AG10803 (cell line): ENCODE measurements around a stretch of chr15.

- RRBS = no CpG with 5 or more reads among the region's 31 CpGs
These were observed 75.3 kb downstream of the WDR72 start for GRCh38 chr15:53683913-53684841.

DNA sequence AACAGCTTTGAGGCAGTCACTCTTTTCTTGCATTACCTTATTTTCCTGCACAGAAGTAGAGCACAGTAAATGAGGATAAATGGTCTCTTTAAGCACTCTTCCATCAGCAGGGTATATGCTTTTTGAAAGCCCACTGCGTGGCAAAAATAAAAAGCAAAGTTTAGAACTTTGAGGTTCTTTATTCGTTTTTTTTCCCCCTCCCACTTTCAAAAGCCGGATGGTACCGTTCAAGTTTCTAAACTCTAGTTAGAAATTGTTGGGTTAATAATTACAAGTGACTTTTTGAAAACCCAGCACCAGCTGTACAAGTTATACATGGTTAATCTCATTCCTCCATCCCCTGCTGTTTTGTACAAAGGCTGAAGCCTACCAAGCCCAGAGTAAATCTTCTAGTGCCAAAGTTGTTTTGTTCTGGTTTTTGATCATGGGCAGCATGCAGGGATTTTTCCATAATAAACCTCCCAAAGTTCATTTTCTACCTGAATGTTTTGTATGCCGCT, 48.6 kb downstream of the WDR72 start:
- RRBS = no CpG with 5 or more reads among the region's 5 CpGs

DNA sequence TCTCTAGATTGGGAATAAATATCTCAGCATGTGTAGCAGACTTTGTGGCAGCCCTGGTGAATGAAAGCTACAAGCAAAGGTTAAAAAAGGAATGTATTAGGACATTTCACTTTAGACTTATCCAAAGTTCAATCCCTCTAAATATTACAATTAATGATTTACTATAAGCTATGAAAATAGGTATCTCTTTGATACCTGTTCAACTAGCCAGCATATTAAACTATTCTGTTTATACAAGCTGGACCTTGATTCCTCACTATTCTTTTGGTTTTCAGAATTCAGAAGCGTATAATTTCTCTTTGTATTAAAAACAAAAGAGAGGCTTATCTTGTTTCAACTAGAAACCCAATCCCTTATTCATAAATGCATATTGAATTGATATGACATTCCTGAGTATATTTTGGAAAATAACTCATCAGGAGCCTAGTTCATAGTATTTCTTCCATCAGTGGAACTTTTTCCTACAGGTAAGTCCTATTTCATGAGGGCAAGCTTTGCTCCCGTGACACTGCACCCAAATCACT, 38.0 kb downstream of the WDR72 start:
- RRBS = no CpG with 5 or more reads among the region's 2 CpGs

- RRBS = no CpG with 5 or more reads among the region's 2 CpGs
These were observed 393.2 kb downstream of the RSL24D1 start for GRCh38 chr15:54803520-54804028.

- RRBS = no CpG with 5 or more reads among the region's 2 CpGs
These were observed 43.0 kb downstream of the RAB27A start for GRCh38 chr15:55246647-55246898.

- RRBS = no CpG with 5 or more reads among the region's 5 CpGs
These were observed 41.6 kb downstream of the RAB27A start for GRCh38 chr15:55247836-55248639.

DNA sequence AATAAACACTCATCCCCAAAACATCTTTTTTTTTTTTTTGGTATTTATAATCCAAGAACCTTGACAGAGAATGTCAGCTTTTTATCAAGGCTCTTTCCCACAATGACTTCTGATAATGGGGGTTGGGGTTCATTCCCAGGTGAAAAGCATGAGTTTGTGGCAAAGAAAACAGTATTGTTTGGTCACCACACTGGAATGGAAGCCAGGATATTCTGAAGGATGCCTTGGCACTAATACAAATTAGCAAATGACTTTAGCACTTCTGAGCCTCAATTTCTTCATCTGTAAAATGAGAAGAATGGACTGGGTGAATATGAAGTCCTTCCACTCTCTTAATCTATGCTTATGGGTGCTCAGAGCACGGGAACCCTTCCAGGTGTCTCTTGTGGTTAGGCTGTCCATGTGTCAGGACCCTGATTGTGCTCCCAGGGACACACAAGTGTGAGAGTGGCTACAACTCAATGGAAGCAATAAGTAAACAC, 21.4 kb downstream of the RAB27A start:
- RRBS = no CpG with 5 or more reads among the region's 1 CpG

GRCh38 chr15:55741305-55742015, 1.5 kb downstream of the PRTG start:
- RRBS = no CpG with 5 or more reads among the region's 22 CpGs

- RRBS = no CpG with 5 or more reads among the region's 1 CpG
These were observed 78.3 kb downstream of the NEDD4 start for GRCh38 chr15:55915080-55915520.

DNA sequence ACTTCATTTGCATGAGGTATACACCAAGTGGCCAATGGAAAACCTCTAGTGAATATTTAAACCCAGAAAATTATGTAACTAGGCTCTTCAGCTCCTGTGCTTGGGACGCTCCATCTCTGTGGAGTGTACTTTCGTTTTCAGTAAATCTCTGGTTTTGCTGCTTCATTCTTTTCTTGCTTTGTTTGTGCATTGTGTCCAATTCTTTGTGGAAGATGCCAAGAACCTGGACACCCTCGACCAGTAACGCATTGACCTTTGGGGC, 50.3 kb upstream of the NEDD4 start:
- RRBS = no CpG with 5 or more reads among the region's 4 CpGs

DNA sequence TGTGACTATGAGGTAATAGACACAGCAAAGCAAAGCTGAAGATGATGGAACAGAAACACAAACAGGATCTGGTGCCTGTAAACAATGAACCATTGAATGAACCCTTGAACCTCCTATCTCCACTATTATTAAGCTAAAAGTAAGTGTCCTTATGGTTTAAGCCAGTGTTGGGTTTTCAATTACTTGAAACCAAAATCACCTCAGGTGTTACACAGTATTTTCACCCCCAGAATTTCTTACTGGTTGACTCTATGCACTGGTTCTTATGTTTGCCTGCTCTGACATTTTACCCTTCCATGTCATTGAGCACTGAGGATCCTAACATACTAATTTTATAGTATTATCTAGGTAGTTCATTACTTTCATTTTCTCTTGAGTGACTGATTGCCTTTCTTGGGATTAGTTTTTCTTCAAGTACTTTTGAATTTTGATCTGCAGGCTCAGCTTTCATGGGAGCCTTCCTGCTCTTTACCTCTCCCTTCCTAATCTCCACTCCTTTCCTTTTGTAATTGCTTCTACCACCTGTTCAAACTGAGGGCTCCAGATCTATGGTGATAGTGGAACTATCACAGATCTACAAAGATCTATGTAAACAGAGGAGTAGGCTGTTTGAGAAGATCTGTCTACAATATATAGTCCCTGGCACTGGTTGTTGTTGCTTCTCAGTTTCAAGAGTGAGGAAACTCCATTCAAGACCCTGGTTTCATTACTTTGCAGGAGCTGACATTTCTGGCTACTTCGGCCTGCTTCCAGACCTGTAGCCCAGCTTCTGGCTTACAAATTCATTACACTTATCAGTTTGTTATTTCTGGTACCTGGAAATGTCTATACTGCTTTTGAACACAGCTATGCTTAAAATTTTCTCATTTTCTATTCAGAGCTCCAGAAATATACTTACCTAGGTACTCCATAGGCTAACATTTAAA, 96.2 kb upstream of the NEDD4 start:
- RRBS = no CpG with 5 or more reads among the region's 1 CpG

GRCh38 chr15:56176854-56177403, 66.8 kb downstream of the RFX7 start:
- RRBS = no CpG with 5 or more reads among the region's 4 CpGs

DNA sequence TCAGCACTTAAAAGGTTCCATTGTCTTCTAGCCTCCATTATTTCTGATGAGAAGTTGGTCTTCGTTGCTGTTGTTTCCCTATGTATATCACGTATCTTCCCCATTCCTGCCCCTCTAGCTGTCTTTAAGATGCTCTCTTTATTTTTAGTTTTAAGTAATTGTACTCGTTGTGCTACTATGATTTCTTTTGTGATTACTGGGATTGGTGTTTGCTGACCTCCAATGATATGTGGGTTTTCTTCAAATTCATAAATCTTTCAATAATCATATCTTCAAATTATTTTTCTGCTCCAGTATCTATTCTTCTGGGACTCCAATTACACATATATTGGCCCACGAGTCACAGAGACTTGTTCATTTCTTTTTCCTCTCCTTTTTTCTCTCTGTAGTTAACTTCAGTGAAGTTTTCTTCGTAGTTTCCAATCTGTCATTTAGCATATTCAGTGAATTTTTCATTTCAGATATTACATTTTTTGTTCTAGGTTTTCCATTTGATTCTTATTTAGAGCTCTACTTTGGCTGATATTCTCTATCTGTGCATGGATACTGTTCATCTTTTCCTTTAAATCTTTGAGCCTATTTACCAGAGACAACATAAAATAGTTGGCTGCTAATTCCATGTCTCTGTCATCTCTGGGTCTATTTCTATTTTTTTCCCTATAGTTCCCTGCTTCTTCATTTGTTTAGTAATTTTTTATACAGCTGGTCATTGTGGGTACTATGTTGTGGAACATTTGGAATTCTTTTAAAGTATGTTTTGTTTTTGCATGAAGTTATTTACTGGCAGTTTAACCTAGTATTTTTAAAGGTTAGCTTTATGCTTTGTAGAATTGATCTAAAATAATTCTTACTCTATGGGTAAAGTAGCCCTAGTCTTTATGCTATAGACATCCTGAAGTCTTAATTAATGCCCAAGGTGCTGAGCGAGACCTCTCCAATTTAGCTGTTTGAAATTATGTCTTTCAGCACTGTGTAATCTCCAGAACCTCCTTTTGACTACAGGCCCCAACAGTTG, 21.2 kb downstream of the RFX7 start:
- RRBS = no CpG with 5 or more reads among the region's 6 CpGs

- RRBS = no CpG with 5 or more reads among the region's 4 CpGs
These were observed 14.1 kb downstream of the ZNF280D start for GRCh38 chr15:56719169-56719597.

DNA sequence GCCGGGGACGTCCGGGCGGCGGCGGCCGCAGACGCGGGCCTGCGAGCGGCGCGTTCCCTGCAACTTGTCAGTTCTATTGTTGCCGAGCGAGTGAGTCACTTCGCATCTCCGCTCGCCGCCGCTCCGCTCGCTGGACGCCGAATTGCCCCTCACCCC, 810 bp downstream of the TCF12 start:
- RRBS = 4% methylated on average over 1 of the region's 24 CpGs

DNA sequence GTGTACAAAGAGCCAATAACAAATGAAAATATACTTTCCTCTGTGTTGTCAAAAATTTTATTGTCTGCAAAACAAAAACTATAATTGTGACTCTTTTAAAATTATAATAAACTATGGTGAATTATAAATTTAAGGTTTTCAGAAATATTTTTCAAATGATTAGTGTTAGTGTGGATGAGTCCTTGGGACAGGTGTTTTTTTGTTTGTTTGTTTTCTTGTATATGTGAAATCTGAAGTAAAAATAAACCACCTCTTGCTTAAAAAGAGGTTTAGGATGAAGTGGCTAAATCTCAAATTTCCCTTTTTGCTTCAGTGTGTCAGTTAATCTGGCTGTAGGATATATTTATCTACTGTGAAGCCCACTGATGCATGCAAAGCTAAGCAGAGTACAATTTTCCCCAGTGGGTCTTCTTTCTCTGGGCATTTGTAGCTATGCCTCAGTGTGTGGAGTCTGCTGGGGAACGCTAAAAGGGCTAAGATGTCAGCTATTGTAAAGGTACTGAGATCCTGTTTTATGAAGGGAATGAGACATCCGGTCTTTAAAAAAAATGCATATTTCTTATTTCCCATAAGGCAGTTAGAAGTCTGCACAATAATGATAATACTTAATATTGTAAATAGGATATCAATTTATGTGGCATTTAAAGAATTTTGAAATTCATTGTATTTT, 190.5 kb downstream of the TCF12 start:
- RRBS = no CpG with 5 or more reads among the region's 2 CpGs

DNA sequence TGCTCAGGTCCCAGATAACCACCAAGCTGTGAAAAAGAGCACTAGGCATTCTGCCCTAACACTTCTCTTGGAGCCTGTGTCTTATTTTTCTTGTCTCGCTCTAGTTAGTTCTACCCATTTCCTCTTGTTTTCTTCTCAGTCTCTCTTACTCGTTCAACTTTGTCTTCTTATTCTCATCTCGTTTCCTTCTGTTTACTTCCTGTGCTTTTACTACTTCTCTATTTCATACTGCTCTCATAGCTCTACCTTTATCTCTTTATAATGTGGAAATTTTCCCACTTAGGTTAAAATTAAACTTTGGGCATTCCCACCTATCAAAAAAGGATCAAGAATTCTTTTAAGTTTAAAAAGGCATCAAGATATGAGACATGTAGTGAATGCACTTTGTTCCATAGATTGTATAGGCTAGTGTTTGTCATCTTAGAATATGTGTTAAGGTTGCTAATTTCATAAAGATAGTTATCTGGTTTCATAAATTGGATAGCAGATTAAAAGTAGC, 91.6 kb upstream of the CGNL1 start:
- RRBS = no CpG with 5 or more reads among the region's 3 CpGs

DNA sequence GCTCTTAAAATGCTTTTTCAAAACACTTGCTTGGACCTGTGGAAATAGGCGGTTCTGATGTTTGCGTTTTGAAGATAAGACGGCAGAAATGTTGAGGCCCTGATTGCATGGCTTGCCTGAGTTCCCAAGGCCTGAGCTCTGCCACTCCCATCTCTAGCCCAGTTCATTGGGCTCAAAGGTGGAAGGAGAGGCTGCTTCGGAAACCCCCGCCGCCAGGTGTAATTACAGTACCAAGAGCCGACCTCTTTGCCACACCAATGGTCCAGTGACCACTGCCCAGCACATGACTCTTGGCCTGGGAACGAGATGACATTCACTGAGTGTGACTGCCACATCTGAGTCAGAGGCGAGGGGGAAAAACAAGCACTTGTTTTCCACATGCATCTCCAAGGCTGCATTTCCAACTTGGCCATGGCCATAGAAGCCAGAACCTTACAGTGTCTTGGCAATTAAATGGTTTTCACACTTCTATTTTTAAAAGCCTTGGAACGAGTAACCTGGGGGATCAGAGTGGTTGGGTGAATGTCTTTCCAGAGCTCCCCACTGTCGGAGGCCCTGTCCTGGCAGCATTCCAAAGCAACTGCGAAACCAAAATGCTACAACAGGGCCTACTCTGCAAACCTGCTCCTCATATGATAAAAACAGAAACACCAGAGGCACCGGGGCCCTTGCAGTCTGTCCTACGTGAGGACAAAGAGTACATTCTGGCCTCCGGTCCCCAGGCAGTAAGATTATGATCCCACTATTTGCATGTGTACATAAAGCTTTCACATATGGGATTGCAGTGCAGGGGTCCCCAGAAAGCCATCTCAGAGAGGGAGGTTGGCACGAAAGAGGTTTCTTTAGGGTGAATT, 63.7 kb upstream of the CGNL1 start:
- RRBS = no CpG with 5 or more reads among the region's 16 CpGs

DNA sequence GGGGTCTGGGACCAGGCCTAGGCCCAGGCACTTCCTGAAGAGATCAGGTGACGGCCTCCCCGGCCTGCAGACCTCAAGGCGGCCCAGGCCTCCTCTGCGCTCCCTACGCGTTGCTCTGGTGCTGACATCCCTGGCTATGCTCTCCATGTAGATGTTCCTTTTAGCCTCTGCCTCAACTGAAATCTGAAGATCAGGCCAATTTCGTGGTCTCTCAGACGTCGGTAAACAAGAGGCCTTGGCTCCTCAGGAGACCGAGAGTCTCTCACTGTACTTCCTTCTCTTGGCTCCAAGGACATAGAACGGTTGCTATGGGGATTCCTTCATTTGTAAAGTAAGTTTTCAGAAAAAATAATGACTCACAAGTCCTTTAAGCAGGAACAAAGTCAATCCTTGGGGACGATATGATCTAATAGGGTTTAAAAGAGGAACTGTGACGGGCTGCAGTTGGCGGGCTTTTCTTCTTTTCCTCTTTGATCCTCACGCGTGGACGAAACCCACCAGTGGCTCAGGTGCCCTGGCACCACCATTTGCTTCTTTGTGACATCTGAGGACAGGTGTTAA, 55.6 kb upstream of the CGNL1 start:
- RRBS = no CpG with 5 or more reads among the region's 17 CpGs

DNA sequence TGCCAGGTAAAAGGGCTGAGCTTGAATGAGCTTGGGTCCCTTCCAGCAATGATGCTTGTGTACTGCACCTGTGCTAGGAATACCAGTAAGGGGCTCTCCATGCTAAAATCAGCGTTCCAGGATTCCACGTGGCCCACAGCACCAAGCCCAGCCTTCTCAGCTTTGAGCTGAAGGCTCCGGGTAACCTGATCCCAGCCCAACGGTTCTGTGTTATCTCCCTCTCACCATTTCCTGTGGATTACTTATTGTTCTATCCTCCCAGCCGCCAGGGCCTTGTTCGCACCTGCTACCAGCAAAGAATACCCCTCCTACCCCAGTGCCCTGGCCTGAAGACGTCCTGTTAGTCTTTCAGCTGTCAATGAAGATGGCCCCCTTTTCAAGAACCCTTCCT, 54.2 kb upstream of the CGNL1 start:
- RRBS = no CpG with 5 or more reads among the region's 7 CpGs